Neutrophil (primary cell): ENCODE data around the gene DGAT2.

DNA sequence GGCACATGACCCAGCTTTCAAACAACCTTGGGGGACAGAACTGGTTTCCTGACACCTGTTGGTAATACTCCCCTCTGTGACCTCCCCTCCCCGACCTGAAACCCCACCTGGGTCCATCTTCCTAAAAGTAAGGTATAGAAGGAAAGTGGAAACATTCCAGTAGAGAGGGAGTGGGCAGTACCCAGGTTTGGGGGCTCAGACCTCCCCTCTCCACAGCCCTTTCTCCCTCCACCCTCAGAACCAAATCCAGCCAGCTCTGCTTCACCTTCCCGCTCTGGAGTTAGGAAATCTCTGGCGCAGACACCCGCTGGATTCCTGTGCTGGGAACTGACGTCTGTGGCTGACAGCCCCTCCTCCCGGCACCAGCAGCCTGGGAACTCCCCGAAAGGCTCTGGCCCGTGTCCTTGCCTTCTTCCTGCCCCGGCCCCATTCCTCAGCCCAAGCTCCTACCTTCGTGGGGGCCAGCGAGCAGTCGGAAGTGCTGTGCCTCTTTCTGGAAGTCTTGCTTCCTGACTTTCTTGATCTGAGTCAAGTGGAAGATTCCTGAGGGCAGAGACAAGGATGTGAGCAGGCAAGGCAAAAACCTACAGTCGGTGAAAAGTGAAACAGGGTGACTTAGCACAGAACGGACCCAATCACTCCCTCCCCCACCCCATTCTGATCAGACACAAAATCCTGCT is 34.3 kb downstream of the CHRDL2 start:
- PRO-cap, result no peak

DNA sequence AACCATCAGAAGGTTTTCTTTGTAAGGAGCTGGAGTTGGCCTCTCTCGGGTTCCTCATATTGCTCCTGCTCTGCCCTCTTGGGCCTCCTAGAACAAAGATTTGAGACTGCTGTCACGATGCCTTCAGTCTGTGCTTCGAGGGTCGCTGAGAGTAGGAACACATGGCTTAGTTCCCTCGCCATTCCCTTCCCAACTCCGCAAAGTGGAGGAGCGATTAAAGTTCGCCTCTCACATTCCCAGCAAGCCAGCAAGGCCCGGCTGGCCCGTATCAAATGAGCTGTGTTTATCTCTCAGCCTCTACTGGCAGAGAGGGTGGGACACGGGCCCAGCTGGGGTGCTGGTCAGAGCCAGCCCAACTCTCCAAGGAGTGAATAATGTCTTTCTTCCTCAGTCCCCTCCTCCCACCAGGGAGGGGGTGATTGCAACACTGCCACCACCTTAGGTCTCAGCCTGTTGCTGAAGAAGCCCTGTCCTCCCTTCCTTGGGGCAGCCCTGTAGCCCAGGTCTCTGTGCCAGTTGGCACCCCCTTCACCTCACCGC is 10.3 kb downstream of the CHRDL2 start:
- PRO-cap, result no peak

GRCh38 chr11:74750156-74750297 is 1.4 kb downstream of the RNF169 start:
- PRO-cap, result no peak

DNA sequence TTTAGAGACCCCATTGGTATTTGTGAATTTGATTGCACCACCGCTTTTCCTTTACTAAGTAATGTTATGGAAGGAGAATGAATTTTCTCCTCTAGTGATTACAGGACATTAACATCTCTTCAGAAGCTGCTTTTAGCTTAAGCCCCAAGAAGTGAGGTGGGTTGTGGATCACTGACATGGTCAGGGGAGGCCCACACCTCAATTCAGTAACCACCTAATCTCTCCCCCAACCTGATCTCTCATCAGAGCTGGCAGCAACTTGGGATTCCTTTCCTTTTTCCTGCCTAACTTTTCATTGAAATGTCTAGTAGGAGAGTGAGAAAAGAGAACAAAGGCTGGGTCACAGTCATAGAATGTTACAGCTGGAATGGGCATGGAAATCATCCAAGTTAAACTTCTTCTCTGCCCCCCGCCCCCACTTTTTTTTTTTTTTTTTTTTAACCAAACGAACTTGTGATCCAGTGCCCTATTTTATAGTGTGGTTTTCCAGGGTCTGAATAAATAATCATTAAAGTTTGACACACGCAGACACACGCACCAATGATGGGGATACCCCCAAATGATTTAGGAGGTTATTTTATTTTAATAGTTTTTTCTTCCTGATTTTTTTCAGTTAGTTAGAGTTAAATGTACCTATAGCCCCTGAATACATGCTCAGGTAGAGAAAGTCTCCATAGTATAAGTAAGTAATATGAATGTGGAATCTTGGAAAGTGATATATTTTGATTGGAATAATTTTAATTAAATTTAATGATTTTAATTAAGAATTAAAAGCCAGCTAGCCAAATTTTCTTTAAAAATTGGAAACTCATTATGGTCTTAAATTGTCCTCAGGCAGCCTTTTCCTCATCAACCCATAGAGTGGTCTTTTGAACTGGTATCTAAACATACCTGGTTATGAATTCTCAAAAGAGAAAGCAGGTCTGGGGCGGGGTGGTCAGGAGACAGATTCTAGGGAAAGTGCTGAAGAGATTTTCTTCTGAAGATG is 92.0 kb downstream of the RNF169 start:
- PRO-cap, result no peak

- PRO-cap, result no peak
Observed at GRCh38 chr11:75029936-75030754, 41.4 kb downstream of the NEU3 start.

- PRO-cap, result no peak
Observed at GRCh38 chr11:75154514-75155549, 3.9 kb downstream of the SLCO2B1 start.

GRCh38 chr11:75164287-75164757 is 13.4 kb downstream of the SLCO2B1 start:
- PRO-cap, result no peak

DNA sequence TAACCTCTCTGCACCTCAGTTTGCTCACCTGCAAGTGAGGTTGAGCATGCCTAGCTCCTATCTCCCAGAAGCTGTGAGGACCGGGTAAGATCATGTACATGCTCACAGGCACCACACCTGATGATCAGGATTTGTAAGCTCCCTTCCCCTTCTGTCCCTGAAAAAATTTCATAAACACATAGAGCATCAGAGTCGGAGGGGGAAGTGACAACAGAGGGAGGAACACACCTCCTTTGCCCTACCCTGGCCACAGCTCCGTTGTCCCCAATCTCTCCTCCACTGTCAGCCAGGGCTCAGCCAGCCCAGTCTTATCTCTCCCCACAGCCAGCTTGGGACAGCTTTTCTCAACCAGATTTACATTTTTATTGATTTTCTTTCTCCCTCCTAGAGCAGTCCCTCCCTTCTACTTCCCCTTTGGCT is 32.2 kb upstream of the TPBGL start:
- PRO-cap, result no peak

- PRO-cap, result no peak
Observed at GRCh38 chr11:75240899-75242203, 777 bp downstream of the TPBGL start.

GRCh38 chr11:75262328-75263286 is 22.0 kb downstream of the TPBGL start:
- PRO-cap, result no peak

DNA sequence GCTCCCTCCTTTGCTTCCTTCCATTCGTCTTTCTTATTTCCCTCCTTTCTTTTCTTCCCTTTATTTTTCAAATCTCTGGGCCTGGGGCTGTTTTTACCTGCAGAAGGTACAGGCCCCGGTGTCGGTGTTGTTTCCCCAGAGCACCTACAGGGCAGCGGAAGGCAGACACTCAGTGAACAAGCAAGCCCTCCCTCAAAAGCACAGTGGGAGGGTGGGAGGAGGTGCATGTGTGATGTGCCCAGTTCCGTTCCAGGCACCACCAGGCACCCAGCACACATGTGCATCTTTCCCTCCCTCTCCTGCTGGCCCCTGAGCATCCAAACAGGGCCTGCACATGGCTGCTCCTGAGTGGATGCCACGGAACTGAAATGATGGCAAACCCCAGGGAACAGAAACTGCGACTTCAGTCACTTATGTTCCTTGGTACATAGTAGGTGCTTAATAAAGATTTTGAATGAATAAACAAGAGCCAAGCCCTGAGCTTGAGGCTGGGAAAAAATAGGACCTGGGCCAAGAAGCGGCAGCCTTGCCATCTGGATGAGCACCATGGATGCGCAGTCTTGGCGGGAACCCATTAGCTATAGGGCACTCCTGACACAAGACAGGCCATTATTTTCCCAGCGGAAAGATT is 47.8 kb downstream of the ARRB1 start:
- PRO-cap, result no peak

DNA sequence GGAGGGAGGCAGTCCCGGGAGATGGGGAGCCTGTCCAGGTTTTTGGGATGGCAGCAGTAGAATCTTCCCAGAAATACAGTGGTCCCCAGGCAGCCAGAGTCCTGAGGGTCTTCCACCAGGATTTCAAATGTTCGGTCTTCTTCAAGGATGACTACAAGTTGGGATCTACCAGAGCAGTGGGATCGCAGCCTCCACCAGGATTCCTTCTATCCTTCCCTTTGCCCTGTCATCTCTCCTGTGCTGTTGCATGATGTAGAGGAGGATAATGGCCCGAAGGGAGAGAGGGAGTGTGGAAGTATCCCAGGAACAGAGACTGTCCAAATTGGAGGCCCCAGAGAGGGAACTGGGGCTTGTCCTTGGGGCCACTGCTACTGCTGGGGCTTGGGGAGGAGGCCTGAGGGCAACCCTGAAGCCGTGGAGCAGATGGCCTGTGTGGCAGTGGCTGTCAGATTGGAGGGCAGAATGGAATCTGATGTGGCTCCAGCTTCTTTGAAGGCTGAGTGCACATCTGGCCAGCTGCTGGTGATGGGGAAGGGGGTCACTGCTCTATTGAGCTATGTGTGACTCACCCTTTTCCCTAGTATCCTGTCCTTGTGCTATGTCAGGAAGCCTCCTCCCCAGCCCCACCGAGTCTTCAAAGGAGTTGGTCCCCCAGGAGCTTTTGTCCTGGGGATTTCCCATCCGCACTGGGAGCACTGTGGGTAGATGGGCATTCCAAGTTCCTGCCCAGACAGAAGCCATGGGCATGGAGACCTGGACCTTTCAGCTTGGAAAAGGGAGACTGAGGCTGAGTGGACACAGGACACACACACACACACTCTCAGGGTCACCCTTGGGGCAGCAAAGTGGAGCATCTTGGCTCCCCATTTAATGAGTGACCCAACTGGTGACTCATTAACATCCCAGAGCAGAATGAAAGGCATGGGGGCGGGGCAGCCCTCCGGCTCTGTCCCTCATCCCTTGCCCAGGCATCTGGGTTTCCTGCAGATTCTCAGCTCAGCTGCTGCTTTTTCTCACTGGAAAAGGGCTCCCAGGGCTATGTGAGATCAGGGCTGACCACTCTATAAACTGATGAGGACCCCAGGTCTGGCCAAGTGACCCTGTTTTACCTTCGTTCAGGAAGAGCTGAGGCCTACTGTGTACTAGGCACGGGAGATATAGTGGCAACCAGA is 3.1 kb downstream of the SERPINH1 start:
- PRO-cap, result no peak

DNA sequence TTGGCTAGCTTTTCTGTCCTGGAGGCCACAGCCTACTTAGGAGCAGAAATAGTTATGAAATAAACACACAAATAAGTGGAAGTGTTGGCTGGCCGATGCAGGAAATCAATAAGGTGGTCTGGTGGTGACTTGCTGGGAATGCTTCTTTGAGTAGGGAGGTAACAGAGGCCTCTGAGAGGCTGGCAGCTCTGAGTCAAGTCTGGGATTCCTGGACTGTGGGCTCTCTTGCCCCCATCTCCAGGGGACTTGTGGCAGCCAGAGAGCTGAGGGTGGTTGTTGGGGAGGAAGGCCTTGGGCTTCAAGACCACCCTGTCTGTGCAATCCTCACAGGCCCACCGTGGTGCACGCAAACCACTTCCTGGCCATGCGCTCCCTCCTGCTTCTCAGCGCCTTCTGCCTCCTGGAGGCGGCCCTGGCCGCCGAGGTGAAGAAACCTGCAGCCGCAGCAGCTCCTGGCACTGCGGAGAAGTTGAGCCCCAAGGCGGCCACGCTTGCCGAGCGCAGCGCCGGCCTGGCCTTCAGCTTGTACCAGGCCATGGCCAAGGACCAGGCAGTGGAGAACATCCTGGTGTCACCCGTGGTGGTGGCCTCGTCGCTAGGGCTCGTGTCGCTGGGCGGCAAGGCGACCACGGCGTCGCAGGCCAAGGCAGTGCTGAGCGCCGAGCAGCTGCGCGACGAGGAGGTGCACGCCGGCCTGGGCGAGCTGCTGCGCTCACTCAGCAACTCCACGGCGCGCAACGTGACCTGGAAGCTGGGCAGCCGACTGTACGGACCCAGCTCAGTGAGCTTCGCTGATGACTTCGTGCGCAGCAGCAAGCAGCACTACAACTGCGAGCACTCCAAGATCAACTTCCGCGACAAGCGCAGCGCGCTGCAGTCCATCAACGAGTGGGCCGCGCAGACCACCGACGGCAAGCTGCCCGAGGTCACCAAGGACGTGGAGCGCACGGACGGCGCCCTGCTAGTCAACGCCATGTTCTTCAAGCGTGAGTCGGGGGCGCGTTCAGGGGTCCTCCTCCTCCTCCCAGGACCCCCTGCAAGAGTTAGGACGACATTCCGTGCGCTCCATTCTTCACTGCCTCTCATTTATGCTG is 4.3 kb downstream of the SERPINH1 start:
- PRO-cap, result no peak

- PRO-cap, result no peak
Observed at GRCh38 chr11:75573101-75574099, 11.3 kb downstream of the SERPINH1 start.

GRCh38 chr11:75667089-75667730 is 1.6 kb downstream of the MAP6 start:
- PRO-cap, result no peak

GRCh38 chr11:75745643-75746294 is 22.8 kb upstream of the DGAT2 start:
- PRO-cap, result no peak

DNA sequence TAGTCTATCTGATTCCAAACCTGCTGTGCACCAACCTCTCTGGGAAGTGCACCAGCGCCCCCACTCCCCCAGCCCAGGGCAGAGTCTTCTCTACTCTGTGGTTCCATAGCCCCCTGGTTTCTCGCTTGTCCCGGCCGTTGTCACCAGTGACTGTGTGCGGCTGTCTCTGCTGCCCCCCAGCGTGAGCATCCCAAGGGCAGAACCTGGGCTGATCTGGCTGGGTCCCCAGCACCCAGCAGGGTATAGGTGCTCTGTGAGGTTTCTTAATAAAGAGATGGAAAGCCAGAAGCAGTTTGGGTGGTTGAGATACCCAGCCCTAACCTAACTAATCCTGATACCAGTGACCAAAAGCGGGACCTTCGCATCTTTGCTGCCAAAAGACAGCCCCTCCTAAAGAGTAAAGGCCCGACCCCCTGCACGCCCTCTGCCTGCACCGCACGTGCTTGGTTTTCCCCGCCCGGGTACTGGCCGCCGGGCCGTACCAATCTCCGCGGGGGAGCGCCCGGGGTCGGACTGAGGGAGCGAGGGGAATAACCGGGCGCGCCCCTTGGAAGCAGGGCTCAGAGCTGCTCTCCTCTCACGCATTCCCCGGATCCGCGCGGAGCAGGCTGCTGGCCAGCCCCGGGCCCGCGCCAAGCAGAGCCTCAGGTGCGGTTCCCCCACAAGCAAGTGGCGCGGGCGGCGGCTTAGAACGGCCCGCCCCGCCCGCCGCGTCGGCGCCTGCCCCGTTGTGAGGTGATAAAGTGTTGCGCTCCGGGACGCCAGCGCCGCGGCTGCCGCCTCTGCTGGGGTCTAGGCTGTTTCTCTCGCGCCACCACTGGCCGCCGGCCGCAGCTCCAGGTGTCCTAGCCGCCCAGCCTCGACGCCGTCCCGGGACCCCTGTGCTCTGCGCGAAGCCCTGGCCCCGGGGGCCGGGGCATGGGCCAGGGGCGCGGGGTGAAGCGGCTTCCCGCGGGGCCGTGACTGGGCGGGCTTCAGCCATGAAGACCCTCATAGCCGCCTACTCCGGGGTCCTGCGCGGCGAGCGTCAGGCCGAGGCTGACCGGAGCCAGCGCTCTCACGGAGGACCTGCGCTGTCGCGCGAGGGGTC is at the start of gene DGAT2:
Gene DGAT2, plus strand, starts transcription at position 767 of the 1,090 bp plus-strand sequence.
- PRO-cap, result bidirectional peak, plus-strand start at position 746 of the sequence, minus-strand start at position 430 of the sequence

DNA sequence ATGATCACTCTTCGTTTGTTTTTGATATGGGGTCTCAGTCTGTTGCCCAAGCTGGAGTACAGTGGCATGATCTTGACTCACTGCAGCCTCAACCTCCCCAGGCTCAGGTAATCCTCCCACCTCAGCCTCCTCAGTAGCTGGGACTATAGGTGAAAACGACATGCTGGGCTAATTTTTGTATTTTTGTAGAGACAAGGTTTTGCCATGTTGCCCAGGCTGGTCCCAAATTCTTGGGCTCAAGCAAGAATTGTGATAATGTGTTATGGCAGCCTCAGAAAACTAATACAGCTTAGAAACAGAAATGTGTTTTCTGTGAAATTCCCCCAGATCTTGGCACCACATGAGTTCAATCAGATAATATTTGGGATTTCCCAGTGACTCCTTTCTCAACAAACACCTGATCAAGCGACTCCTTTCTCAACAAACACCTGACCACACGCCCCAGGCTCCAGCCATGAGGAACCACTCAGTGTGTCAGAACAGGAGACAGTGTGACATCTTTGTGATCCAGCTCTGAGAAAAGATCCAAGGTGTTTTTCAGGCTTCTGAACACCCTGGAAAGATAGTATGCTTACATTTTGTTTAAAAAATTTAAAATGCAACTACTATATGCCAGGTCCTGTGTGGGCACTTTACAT is 2.0 kb upstream of the UVRAG start:
- PRO-cap, result no peak

GRCh38 chr11:76045934-76046690 is 160.2 kb downstream of the WNT11 start:
- PRO-cap, result no peak

- PRO-cap, result no peak
Observed at GRCh38 chr11:76139099-76139406, 67.2 kb downstream of the WNT11 start.